ENCODE measurements around a stretch of chr16.

DNA sequence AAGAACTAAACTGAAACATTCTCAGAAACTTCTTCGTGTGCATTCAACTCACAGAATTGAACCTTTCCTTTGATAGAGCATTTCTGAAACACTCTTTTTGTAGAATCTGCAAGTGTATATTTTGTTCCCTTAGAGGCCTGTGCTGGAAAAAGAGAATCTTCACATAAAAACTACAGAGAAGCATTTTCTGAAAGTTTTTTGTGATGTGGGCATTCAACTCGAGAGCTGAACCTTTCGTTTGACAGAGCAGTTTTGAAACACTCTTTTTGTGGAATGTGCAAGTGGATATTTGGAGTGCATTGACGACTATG lies 2626.9 kb downstream of the TP53TG3F start:
- PRO-cap = no peak

DNA sequence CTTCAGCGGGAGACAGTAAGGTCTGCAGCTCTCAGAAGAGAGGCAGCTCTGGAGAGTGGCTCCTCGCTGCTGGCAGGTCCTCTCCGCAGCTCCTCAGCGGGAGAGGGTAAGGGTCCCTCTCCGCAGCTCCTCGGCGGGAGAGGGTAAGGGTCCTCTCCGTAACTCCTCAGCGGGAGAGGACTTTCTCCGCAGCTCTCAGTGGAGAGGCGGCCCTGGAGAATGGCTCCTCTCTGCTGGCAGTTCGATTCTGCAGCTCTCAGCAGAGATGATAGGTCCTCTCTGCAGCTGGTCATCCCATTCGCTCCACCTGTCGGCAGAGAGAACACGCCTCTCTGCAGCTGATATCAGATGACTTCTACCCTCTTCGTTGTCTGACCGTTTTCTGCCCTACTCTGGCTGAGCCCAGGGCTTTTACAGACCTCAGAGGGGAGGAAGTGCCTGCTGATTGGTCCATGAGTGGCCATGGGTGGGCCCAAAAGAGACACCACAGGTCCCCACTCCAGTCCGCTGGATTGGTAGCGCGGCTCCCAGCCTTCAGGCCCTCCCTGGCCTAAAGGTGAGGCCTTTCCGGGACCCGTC lies 11.8 kb upstream of the SHCBP1 start:
- PRO-cap = no peak

DNA sequence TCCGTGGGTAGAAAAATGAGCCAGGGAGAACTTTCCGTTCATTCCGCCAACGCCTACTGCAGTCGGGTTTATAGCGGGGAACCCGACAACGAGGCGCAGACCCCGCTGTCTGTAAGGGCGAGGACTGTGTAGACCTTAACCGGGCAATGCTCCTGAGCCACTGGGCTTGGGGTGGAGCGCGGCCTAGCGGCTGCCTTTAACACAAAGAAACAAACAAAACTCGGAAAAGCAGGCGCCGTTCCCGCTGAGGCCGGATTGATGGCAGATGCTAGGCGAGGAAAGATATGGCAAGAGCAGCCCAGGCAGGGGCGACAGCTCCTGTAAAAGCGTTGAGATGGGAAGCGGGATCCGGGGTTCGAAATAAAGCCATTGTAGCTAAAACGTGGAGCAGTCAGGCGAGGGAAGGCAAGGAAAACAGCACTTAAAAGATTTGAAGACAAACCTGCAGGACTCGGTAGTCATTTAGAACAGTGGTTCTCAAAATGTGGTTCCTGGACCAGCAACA lies 600 bp downstream of the ORC6 start:
- PRO-cap = no peak

GRCh38 chr16:46711186-46711488 lies 21.7 kb downstream of the ORC6 start:
- PRO-cap = bidirectional peak, plus-strand start at chr16:46711396, minus-strand start at chr16:46711269

DNA sequence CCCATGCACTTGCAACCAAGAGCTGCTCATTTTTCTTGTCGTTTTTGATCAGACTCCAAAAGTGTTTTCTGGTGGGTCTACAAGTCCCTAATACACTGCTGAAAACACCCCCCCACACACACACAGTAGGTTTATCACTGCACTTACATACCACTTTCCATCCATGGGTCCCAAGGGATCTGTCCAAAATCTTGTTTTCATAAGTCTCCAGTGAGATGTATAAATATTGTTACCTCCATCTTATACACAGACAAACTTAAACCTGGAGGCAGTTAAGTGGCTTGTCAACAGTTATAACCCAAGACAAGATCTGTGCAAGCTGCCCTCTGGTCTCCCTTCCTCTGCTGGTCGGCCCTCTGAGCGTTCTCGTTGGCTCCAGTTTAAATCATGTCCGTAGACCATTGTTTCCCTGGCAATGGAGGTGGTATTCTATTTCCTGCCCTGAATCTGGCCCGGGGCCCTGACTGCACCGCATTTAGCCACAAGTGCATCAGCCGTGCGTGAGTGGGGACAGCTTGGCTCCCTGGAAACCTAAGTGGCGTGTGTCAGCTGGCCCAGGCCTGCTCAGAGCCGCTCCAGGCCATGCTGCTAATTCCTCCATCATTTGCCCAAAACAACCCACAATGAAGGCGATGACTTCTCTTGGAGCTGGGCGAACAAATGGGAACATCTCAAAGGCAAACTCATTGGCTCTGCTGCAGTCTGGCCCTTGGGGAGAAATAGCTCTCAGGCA lies 14.9 kb upstream of the MYLK3 start:
- PRO-cap = unidirectional peak, minus-strand start at position 358 of the sequence

- PRO-cap = no peak
Observed at GRCh38 chr16:46843862-46844392, 12.9 kb upstream of the C16orf87 start.

DNA sequence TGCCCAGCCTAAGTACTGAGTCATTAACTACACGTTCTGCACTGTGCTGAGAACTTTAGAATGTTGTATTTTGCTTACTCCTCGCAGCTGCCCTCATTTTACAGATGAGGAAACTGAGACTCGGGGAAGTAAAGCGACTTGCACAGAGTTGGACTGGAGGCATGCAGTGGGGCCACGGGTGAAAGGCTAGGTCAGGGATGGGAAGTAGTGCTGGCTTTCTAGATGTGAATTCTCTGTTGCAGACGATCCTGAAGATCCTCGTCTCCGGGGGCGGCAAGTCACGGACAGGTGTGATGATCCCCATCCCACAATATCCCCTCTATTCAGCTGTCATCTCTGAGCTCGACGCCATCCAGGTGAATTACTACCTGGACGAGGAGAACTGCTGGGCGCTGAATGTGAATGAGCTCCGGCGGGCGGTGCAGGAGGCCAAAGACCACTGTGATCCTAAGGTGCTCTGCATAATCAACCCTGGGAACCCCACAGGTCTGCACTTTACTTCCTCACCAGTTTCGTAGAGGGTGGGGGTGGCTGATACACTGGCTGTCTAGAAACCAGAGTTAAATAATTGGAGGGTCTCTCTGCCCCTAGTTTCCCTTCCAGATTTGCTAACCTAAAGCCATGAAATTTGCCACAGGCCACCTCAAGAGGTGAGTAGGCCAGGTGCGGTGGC lies 25.4 kb downstream of the GPT2 start:
- PRO-cap = no peak

- PRO-cap = no peak
Observed at GRCh38 chr16:46957728-46958155, 15.7 kb downstream of the DNAJA2 start.

DNA sequence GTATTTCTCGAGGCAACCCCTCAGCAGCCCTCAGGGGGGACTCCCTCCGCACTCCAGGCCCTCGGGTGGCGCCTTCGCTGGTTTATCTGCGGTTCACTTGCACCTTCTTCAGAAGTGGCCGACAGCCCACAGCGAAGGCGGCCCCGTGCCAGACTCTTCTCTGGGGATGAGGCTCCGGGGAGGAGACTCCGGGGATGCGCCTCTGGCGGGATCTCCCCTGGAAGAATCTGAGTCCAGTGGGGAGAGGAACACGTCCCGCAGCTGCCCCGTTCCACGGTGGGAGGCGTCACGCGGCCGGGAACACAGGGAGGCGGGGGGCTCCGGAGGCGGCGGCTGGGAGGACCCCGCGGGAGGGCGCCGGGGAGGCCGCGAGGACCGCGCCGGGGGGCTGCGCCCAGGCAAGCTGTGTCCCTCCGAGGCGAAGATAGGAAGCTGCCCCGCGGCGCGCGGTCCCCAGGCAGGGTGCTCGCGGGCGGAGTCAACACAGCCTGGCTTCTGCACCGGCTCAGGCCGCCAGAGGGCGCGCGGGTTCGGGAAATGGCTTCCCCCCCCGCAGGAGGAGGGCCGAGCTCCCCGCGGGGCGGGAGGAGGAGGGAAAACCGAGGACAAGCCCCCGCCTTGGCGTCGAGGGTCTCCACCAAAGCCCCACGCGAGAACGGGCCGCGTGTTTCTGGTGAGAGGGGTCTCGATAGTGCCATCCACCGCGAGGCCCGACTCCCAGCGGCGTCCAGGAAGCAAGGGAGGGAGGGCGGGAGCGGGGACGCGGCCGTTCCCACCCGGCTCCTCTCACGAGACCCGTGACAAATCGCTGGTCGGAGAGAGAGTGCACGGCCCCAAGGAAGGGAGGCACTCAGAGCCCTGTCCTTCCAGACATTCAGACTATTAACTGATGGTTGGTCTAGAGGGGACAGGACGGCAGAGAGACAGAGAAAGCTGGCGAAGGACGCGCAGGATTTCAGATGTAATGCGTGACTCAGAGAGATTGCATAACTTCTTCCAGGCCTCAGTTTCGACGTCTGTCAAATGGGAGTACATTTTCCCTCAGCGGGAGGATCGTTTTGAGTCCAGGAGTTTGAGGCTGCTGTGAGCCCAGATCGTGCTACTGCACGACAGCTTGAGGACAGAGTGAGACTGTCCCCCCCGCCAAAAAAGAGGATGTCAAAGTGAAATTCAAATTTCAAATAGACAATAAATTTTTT lies 64.4 kb upstream of the DNAJA2 start:
- PRO-cap = no peak

DNA sequence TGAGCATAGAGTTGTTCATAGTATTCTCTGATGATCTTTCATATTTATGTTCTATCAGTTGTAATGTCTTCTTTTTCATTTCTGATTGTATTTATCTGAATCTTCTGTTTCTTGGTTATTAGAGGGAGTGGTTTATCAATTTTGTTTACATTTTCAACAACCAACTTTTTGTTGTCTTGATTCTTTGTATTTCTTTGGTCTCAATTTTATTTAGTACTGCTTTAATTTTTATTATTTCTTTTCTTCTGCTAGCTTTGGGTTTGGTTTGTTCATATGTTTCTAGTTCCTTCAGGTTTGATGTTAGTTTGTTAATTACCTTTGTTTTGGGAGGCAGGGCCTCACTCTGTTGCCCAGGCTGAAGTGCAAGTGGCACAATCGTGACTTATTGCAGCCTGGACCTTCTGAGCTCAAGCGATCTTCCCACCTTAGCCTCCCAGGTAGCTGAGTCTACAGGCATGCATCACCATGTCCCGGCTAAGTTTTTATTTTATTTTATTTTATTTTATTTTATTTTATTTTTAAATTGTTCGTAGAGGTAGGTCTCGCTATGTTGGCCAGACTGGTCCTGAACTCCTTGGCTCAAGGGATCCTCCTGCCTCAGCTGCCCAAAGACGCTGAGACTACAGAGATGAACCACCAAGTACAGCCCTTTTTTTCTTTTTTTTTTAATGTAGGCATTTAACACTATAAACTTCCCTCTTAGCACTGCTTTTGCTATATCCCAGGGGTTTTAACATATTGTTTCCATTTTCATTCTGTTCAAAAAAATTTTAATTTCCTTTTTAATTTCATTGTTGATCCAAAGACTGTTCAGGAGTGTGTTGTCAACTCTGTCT lies 152.1 kb upstream of the NETO2 start:
- PRO-cap = no peak

- PRO-cap = no peak
Observed at GRCh38 chr16:47574700-47575062, 113.5 kb downstream of the PHKB start.

DNA sequence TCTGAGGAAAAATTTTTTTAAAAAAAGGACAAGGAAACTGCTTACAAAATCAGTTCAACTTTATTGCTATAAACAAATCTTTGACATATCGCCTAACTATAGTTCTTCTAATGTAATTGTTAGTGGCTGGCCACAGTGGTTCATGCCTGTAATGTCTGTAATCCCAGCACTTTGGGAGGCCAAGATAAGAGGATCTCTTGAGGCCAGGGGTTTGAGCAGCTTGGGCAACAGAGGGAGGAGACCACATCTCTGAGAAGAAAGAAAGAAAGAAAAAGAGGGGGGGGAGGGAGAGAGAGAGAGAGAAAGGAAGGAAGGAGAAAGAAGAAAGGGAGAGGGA lies 131.7 kb downstream of the PHKB start:
- PRO-cap = no peak

DNA sequence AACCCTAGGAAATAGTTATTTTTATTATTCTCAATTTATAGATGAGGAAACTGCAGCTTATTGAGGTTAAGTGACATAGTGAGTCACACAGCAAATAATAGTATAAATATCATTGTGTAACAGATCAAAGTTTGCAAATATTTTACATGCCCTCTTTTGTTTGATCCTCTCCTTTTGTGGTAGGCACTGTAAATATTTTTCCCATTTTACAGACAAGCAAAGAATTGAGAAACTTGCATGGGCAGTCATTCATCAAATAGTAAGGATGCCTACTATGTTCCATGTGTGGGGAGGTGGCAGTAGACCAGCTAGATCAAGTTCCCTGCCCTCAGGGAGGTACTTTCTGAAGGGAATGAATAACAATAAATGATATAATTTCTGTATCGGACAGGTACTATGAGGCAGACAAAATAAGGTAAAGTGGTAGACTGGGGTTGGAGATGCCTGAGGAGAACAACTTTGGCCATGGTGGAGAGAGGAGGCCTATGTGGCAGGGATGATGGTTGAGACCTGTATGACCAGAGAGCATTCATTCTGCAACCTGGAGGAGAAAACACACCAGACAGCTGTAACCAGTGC lies 173.1 kb downstream of the PHKB start:
- PRO-cap = no peak

GRCh38 chr16:48054924-48055256 lies 100.9 kb downstream of the ABCC12 start:
- PRO-cap = no peak

GRCh38 chr16:48365370-48366485 lies 19.5 kb downstream of the SIAH1 start:
- PRO-cap = bidirectional peak, plus-strand start at chr16:48366063, minus-strand start at chr16:48365885

- PRO-cap = no peak
Observed at GRCh38 chr16:48405806-48406405, 20.7 kb upstream of the SIAH1 start.

DNA sequence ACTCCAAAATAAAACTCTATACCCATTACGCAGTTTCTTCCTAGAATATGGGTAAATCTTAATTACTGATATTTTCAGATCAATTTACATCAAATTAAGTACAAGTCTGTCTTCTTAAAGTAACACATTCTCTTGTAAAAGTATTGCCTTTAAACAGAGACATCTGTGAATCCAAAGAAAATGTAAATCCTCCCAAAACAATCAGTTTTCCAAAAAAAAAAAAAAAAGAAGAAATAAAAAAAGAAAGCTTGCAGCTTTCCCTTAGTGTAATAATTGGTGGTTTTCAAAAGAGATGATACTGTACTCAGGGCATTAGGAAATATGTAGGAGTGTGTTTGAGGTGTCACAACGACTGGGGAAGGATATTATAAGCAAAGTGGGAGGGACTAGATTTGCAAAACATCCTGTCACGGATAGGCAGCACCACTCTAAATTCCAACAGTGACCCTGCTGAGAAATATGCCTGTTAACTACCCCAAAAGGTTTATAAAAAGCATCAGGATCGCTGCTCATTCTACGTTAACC lies 51.8 kb downstream of the N4BP1 start:
- PRO-cap = no peak

- PRO-cap = no peak
Observed at GRCh38 chr16:48560647-48561428, 49.1 kb downstream of the N4BP1 start.

- PRO-cap = no peak
Observed at GRCh38 chr16:48561535-48562200, 48.3 kb downstream of the N4BP1 start.

DNA sequence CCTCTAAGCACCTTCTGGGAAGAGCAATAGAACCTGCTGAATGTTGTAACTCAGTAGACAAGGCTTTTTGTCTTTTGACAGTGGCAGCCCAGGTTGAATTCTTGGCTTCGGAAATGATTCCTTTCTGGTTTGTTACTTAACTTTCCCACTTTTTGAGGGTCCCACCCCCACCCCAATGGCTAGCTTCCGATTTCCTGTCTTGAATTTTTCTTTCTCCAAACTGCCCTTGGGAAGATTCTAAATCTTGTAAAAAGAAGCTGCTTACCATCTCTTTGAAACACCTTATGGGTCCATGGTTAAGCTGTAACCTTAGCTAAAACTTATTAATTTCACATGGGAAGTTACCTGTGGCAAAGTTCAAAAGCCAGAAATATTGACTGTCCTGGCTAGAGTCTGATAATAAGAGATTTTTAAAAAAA lies 18.8 kb downstream of the N4BP1 start:
- PRO-cap = no peak